Gastrocnemius medialis (tissue), 3 donors: Measurements from ENCODE around the genes USH1C, MRGPRX3, LDHA, UEVLD, IGSF22 and DBX1.

DNA sequence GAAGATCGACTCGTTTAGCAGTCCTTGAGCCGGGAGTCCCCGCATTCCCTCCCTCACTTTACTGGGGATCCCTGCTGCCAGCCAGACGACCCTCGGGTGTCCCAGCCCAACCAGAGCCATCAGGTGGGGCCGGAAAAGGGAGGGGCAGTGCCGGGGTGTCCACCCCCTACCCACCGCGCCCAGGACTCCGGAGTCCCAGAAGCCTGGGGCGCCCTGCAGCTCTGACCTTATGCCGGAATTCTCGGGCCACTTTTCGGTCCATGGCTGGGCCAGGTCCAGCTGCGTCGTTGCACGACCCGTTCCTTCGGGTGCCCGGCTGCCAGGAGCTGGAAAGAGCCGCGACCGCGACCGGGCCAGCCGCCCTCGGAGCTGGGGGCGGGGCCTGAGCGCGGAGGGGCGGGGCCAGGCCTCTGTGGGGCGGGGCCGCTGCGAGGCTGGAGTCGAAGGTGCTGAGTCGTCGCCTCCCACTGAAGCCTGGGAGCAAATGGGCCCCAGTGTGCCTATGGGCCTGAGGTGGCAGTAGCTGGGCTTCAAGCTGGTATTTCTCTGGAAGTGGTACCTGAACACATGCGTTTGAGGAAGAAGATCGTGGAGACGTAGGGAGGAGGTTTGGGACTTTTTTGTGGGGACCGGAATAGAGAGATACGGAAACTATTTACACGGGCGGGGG lies at the start of gene USH1C:
TSS of gene USH1C (minus strand) at position 371 of the 670 bp plus-strand sequence.
- PRO-cap, result no peak
- RAMPAGE, long total RNA, 3 experiments, result no peak in any of the 3 experiments

GRCh38 chr11:17762098-17762344 lies 27.4 kb downstream of the KCNC1 start:
- PRO-cap, result no peak
- RAMPAGE, long total RNA, 3 experiments, result no peak in any of the 3 experiments

GRCh38 chr11:18132376-18132812 lies at the start of gene MRGPRX3:
Gene MRGPRX3 (plus strand): TSS chr11:18132571.
- PRO-cap, result no peak
- RAMPAGE, long total RNA, 3 experiments, result no peak in any of the 3 experiments

DNA sequence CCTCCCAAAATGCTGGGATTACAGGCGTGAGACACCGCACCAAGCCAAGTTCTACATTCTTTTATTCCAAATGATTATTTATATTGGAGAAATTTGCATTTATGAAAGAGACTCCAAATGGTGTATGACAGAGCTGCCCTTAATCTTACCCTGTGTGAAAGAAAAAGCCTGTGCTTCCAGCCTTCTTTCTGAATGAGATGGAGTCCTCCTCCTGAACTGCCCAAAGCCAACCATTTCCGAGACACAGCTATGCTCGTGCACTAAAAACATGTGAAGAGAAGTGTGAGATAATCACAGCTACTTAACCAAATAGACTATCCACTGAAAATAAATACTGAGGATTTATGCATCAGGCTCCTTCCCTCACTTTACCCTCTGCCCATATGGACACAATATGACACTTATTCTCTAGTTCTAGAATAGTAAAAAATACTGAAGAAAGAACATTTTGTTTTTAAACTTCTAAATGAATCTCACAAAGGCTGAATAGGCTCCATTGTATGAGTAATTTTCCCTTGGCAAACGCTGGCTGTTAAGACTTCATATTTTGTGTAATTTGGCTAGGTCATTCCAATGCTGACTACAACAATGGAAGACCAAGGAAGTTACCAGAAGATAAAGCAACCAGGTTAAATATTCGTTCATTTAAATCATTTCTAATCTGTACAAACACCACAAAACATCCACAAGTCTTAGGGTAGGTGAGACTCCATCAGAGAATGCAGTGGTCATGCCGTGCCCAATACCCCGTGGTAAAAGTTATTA lies 10.0 kb downstream of the HPS5 start:
- PRO-cap, result no peak
- RAMPAGE, long total RNA, 3 experiments, result no peak in any of the 3 experiments

GRCh38 chr11:18321626-18321896 lies 379 bp downstream of the HPS5 start:
- PRO-cap, result no peak
- RAMPAGE, long total RNA, 3 experiments, result no peak in any of the 3 experiments

DNA sequence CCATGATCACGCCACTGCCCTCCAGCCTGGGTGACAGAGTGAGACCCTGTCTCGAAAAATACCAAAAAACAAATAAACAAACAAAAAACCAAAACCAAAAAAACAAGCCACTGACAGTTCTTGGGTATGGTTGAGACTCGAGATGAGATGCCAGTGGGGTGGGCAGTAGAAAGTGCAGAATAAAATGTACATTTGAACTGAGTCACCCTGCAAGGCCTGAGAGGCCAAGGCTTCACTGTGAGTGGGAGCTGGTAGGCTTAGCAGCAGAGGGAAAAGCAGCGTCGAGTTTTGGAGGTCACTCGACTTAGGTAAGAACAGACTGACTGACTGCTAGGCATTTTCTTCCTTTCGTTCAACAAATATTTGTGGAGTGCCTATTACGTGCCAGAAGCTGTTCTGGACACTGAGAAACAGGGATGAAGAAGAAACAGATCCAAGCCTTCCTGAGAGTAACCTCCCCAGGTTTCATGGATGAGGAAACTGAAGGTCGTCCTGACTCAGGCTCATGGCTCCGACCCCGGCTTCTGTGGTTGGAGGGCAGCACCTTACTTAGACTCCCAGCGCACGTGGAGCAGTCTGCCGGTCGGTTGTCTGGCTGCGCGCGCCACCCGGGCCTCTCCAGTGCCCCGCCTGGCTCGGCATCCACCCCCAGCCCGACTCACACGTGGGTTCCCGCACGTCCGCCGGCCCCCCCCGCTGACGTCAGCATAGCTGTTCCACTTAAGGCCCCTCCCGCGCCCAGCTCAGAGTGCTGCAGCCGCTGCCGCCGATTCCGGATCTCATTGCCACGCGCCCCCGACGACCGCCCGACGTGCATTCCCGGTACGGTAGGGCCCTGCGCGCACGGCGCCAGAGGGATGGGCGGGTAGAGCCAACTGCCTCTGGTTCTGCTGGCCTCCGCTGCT lies at the start of gene LDHA:
TSS of gene LDHA (plus strand) at position 749 of the 905 bp plus-strand sequence.
- PRO-cap, result bidirectional peak, plus-strand start at position 749 of the sequence, minus-strand start at position 618 of the sequence
- RAMPAGE, long total RNA, 3 experiments, result start-site peak on the plus strand in 3 of 3 experiments, centred at positions 748 to 755 of the sequence, 18 to 4,127 reads per replicate

DNA sequence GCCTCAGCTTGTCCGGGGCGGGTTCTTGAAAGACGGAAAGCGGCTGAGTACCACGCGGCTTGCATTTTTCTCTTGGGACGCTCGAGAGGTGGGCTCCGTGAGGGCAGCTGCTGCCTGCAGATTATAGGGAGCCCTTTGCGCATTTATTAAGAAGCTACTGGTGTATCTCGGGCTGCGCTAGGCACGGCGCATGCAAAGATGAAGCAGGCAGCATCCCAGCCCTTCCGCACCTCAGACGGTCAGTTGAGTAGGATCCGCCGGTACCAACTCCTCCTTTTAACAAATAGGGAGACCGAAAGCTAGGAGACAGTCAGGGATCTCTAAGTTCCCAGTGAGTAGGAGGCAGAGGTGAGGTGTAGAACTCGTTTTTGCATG lies 660 bp downstream of the LDHA start:
- PRO-cap, result no peak
- RAMPAGE, long total RNA, 3 experiments, result no peak in any of the 3 experiments

- PRO-cap, result no peak
- RAMPAGE, long total RNA, 3 experiments, result no peak in any of the 3 experiments
Measured at GRCh38 chr11:18573262-18573819, 15.2 kb downstream of the UEVLD start.

GRCh38 chr11:18588588-18589569 lies at the start of gene UEVLD:
Gene UEVLD (minus strand): TSS chr11:18588734.
- PRO-cap, result bidirectional peak, plus-strand start at chr11:18588801, minus-strand start at chr11:18588714
- RAMPAGE, long total RNA, 3 experiments, result start-site peak on the plus strand in 3 of 3 experiments, at chr11:18588761-18588819 at its widest, 54 to 139 reads per replicate

DNA sequence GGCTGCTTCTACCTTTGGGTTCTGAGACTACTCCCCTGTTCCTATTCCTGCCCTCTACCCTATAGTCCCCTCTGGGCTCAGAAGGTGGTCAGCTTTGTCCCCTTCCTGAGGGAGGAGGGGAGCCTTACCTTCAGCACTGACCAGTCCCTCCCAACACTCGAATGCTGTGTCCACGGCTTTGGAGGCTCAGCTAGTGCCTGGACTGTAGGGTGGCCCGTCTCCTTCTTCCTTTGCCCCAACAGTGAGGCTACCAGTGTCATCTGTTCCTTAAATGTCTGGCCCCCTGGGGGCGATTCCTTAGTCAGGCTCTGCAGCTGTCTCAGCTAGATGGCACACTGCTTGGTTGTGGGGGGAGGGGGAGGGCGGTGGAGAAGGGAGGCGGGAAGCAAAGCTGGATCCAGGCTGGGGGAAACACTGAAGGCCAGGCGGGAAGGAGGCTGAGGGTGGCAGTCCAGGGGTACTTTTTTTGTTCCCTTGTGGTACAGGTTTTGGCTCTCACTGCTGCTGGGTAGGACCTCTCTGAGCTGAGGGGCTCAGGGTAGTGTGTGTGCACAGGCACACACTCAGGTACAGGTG lies at the start of gene IGSF22:
TSS of gene IGSF22 (minus strand) at position 243 of the 576 bp plus-strand sequence.
- PRO-cap, result no peak
- RAMPAGE, long total RNA, 3 experiments, result no peak in any of the 3 experiments

- PRO-cap, result no peak
- RAMPAGE, long total RNA, 3 experiments, result no peak in any of the 3 experiments
Measured at GRCh38 chr11:19342216-19342508, 101.4 kb upstream of the E2F8 start.

DNA sequence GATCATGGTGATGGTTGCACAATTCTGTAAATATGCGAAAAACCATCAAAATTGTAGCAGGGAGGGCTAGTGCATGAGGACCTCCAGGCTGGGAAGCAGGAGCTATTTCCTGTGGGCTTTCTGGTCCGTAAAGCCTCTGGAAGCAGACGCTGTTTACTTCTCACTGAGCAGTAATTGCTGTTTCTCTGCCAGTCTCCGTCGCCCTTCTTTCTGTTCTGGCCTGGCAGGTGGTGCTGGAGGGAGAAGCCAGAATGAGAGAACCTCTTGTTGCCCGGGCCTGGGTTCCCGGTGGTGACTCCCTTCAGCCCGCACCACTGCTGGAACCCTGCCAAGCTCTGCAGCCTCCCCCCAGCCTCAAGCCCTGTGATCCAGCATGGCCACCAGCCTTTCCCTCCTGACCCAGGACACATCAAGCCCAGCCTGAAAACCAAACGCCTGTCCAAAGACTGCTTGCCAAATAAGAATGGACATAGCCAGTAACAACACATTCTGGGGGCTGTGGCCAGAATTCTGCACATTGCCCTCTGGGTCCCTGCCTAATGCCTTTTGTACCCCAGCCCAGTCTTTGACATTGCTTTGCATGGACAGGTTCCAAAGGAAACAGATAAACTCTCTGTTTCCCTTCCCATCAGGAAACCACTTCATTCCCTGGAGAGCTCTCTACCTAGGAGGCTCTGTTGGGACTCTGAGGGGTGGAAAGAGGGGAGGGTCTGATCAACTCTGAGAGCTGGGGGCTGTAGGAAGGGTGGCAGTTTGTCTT lies 201.0 kb upstream of the NAV2 start:
- PRO-cap, result no peak
- RAMPAGE, long total RNA, 3 experiments, result no peak in any of the 3 experiments

- PRO-cap, result bidirectional peak, plus-strand start at chr11:19680439, minus-strand start at chr11:19680331
- RAMPAGE, long total RNA, 3 experiments, result no peak in any of the 3 experiments
Measured at GRCh38 chr11:19680117-19680840, 32.4 kb upstream of the NAV2 start.

DNA sequence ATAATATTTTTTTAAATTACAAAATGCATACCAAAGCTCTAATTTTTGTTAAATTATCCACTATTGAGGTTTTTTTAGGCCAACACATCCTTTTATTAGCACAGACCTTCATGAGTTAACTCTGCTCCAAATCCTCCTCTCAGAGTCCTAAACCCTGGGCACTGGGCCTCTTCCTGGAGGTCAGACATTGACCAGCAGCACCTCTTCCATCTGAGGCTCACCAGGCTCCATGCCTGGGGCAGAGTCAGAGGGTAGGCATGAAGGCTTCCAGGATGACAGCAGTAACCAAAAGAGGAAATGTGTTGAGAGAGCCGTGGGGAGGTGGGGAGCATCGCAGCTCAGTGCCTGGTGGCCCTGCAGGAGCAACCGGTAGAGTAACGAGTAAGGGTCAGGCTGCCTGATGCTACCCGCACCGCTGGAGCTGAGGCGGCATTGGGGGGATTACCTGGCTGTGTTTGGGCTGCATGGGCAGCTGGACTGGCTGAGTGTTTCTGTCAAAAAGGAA lies 9.5 kb upstream of the NAV2 start:
- PRO-cap, result no peak
- RAMPAGE, long total RNA, 3 experiments, result no peak in any of the 3 experiments

- PRO-cap, result no peak
- RAMPAGE, long total RNA, 3 experiments, result no peak in any of the 3 experiments
Measured at GRCh38 chr11:19728398-19728893, 15.8 kb downstream of the NAV2 start.

DNA sequence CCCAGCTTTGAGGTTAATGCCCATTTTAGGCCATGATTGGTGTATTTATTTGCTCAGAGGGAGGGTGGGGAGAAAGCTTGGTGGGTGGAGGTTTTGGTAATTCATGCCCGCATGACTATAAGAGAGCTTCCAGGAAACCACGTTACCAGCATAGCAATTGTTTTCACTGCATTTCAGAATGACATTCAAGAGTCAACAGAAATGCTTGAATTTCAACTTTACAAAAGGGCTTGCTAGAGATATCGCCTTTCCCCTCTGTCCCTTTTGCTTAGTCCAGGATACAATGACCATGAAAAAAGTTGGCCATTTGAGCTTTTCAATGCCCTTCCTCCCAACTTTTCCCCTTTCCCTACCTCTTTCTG lies 41.2 kb downstream of the NAV2 start:
- PRO-cap, result no peak
- RAMPAGE, long total RNA, 3 experiments, result no peak in any of the 3 experiments

- PRO-cap, result no peak
- RAMPAGE, long total RNA, 3 experiments, result no peak in any of the 3 experiments
Measured at GRCh38 chr11:19775143-19775570, 62.5 kb downstream of the NAV2 start.

GRCh38 chr11:20097090-20097927 lies 63.0 kb downstream of the DBX1 start:
- PRO-cap, result no peak
- RAMPAGE, long total RNA, 3 experiments, result no peak in any of the 3 experiments

- PRO-cap, result unidirectional peak, minus-strand start at chr11:20112566
- RAMPAGE, long total RNA, 3 experiments, result no peak in any of the 3 experiments
Measured at GRCh38 chr11:20112004-20113042, 48.0 kb downstream of the DBX1 start.

- PRO-cap, result no peak
- RAMPAGE, long total RNA, 3 experiments, result no peak in any of the 3 experiments
Measured at GRCh38 chr11:20160176-20160651, at the start of gene DBX1. Gene DBX1 (minus strand): TSS chr11:20160475.